Kidney epithelial cell (primary cell): ENCODE results near the genes PYCR2, MIXL1, LIN9 and PARP1.

DNA sequence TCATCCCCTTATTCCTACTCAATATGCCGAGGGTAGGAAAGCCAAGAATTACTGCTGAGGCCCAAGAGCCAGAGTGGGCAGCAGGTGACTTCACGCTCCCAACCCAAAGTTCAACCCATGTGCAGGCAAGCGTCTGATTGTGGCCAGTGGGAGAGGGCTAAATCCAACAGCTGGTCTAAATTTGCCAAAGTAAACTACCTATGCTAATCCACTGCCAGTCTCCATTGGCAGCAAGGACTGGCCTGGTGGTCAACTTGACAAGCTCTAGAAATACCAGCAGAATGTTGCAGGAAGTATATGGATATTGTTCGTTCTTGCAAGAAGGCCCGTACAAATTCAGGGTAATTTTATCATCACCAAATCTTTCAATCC, 1.6 kb downstream of the TMEM63A start:
- RAMPAGE, long total RNA: no peak
- RRBS: no CpG with 5 or more reads among the region's 5 CpGs

DNA sequence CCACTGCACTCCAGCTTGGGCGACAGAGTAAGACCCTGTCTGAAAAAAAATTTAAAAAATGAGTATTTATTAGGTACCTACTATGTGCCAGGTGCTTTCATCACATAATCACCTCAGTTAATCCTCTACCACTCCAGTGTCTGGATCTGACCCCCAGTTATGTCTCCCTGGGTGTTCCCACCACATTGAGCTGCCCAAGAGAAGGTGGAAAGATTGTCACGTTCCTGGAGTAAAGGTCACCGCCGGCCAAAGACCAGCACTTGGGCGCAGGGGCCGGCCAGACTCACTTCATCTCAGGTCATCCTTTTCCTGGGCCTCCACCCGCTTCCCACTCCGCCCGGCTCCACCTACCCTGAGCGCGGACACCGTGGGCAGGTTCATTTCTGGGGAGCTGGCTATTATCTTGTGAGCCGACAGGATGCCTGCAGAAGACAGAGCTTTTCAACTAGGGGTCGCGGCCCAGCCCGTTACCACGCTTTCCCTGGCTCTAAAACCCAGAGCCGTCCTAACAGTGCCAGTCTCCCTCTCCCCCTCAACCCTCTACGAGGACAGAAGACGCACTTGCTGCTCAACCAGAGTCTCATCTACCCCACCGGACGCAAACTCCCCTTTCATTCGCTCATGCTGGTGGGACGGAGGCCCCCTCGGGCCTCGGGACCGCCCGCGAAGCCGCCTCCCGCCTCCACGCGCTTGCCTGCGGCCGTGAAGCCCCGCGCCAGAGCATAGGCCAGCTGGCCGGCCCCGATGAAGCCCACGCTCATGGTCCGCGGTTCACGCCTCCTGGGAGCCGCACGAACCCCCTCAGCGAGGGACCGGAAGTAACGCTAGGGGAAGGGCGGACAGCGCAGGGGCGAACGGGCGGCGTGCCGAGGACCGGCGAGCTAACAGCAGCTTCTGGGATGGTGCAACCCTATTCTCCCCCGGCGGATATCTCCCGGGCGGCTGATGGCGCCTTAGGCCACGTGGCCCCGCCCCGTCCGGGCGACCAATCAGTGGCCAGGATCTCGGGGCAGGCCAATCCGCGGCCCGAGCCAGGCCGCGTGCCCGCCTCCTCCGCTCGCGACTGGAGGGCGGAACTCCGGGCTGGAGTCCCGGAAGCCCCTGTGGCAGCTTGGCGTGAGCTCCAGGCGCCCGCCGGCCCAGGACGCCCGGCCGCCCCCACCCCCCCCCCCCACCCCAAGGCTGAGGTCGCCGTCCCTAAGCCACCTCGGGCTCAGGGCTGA, at the start of gene PYCR2:
PYCR2 (minus strand) TSS at position 901 of the 1,223 bp plus-strand sequence.
- RAMPAGE, long total RNA: start-site peak on the minus strand centred at position 928 of the sequence, 55 bp wide, 108 and 173 reads in 2 replicates
- RRBS: 1% methylated on average over 43 of the region's 90 CpGs

DNA sequence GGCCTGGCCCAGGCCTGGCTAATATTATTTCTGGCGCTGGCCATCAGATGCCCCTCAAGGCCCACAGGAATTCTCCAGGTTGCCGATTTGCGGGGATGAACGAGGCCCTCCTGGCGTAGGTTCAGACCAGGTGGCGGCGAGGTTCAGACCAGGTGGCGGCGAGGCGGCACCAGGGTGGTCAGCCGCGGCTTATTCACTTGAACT, 425 bp upstream of the PYCR2 start:
- RAMPAGE, long total RNA: no peak
- RRBS: no CpG with 5 or more reads among the region's 12 CpGs

- RAMPAGE, long total RNA: no peak
- RRBS: under 1% methylated on average over 5 of the region's 19 CpGs
These were observed 439 bp downstream of the SDE2 start for GRCh38 chr1:225998576-225999231.

- RAMPAGE, long total RNA: no peak
- RRBS: 1% methylated on average over 4 of the region's 32 CpGs
These were observed 38.2 kb downstream of the H3-3A start for GRCh38 chr1:226100433-226101472.

DNA sequence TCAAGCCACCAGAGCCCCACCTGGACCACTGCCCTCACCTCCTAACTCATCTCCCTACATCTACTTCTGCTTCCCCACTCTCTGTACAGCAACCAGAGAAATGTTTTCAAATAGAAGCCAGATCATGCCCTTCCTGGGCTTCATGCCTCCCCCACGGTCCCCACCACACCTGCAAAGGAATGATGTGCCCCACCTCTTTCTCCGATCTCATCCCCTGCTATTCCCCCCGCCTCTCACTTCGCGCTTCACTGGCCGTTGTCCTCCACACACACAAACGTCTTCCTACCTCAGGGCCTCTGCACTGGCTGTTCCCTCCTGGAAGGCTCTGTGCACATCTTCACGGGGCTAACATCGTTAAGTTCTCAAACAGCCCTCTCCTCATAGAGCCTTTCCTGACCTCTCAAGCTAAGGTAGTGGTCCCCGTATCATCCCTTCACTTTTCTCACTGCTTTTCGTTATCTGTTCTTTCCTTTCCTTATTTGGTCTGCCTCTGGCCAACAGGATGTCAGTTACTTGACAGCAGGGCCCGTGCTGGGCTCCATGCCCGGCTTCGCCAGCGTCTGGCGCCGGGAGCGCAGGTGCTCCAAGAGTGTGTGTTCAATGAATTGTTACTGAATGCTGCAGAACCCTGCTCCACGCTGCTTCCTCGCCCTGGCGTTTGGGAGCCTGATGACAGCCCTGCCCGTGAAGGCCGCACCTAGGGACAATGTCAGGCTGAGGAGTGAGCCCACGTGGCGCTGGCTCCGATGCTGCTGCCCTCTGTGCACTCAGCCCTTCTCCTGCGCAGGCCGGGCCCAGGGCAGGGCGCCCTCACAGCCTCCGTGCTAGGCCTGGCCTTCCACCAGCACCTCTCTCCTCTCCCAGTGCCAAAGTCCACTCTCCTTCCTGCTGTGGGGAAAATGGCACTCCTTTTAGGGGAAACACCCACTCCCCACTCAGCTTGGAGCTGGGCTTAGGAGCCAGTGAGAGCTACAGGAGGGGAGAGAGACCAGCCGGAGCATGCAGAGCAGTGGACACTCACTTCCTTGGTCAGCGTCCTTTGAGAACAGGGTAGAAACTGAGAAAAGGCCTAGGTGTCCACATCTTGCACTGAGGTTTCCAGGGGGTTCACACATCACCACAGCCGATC, 51.6 kb downstream of the ACBD3 start:
- RAMPAGE, long total RNA: no peak
- RRBS: no CpG with 5 or more reads among the region's 33 CpGs

GRCh38 chr1:226153365-226154255, 32.9 kb downstream of the ACBD3 start:
- RAMPAGE, long total RNA: no peak
- RRBS: no CpG with 5 or more reads among the region's 1 CpG

- RAMPAGE, long total RNA: no peak
- RRBS: no CpG with 5 or more reads among the region's 15 CpGs
These were observed 25.0 kb downstream of the ACBD3 start for GRCh38 chr1:226161347-226162052.

DNA sequence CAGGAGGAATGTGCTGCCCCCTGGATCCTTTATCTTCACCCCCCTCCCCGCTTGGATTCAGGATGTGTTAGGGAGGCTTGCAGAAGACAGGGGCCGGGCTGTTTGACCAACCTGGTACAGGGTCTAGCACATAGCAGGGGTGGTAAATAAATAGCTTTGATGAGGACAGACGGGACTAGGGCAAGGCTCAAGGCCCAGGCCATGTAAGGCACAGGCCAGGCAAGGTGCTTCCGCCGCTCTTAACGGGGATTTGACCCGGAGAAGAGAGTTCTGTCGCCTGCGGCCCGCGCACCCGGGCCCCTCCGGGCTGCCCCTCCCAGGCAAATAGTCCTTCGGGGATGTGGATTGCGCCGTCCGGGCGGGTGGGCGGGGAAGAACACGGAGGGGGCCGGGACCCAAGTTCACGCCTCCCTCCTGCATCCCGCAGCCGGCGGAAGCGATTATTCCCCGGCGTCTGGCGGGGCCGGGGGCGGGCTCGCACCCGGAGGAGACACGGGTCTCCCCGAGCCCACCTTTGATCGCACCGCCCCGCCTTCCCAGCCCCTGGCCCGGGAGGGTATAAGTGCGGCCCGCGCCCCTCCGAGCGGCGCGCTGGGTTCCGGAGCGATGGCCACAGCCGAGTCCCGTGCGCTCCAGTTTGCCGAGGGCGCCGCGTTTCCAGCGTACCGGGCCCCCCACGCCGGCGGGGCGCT, at the start of gene MIXL1:
MIXL1 (plus strand) TSS at position 589 of the 692 bp plus-strand sequence.
- RAMPAGE, long total RNA: no peak
- RRBS: 2% methylated on average over 36 of the region's 61 CpGs

DNA sequence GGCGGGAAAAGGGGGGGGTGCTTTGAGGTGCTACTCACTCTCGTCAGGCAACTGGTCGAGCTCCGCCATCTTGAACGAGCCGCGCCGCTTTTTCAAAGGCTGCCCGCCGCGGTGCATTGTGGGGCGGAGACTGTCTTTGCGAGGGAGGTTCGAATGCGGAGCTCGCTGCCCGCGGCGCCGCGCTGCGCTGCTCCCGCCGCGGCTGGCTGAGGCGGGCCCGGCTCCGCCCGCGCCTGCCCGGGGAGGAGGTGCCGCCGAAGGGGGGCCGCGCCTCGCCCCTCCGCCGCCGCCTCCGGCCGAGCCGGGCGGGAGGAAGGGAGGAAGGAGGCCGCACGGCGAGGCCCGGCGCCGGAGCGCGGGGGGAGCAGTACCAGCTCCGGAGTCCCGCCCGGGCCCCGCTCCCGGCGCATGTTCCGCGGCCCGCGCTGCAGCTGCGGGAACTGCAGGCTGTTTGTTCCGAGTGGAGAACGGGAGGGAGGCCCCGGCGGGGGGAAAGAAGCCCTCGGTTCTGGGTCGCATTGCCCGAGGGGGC, at the start of gene LIN9:
LIN9 (minus strand) TSS at position 94 of the 532 bp plus-strand sequence.
- RAMPAGE, long total RNA: start-site peak on the minus strand centred at position 84 of the sequence, 34 bp wide, 94 and 23 reads in 2 replicates
- RRBS: 4% methylated on average over 26 of the region's 69 CpGs

- RAMPAGE, long total RNA: no peak
- RRBS: no CpG with 5 or more reads among the region's 3 CpGs
These were observed 912 bp downstream of the PARP1 start for GRCh38 chr1:226407024-226407338.

- RAMPAGE, long total RNA: start-site peak on the minus strand at chr1:226407945-226408093, 442 and 214 reads in 2 replicates
- RRBS: 1% methylated on average over 39 of the region's 105 CpGs
These were observed at the start of gene PARP1 for GRCh38 chr1:226407447-226408706. TSS of gene PARP1 (minus strand) at chr1:226408093.

DNA sequence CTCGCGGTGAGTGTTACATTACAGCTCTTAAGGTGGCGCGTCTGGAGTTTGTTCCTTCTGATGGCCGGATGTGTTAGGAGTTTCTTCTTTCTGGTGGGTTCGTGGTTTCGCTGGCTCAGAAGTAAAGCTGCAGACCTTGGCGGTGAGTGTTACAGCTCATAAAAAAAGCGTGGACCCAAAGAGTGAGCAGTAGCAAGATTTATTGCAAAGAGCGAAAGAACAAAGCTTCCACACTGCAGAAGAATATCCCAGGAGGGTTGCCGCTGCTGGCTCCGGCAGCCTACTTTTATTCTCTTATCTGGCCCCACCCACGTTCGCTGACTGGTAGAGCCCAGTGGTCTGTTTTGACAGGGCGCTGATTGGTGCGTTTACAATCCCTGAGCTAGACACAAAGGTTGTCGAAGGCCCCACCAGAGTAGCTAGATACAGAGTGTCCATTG, 17.8 kb upstream of the PARP1 start:
- RAMPAGE, long total RNA: no peak
- RRBS: no CpG with 5 or more reads among the region's 17 CpGs

DNA sequence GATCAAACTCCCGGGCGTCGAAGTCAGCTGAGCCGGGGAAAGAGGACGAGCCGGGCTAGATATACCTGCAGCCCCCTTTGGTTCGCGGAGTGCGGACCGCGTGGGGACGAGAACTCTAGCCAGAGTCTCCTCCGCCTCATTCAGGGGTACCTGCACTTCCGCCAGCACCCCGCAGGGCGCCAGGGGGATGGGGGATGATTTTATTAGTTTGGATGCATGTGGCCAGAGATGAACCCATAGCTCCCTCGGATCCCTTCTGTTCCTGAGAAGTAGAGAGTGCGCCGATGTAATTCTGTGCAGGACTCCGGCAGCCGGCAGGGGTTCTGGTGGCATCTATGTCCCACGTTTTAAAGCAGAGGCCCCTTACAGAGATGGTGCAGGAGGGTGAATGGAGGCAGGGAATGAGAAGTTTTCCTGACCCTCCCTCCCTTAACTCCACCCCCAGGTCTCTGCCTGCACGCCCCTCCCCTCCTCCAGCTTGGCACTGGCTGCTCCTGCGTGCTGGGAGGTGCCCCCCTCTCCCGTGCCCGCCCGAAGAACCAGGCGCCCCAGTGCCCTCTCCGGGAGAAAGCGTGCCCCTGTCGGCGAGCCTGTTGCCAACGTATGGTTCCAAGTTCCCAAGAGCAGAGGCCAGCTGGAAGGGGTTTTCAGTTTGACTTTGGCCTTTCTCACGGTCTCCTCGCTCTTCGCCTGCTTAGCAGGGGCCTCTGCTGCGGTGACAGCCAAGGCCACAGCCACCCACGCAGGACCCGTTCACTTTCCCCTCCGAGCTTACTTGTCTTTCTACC, 1.2 kb downstream of the STUM start:
- RAMPAGE, long total RNA: no peak
- RRBS: no CpG with 5 or more reads among the region's 40 CpGs

GRCh38 chr1:226632244-226633599, 84.2 kb downstream of the STUM start:
- RAMPAGE, long total RNA: no peak
- RRBS: no CpG with 5 or more reads among the region's 18 CpGs

DNA sequence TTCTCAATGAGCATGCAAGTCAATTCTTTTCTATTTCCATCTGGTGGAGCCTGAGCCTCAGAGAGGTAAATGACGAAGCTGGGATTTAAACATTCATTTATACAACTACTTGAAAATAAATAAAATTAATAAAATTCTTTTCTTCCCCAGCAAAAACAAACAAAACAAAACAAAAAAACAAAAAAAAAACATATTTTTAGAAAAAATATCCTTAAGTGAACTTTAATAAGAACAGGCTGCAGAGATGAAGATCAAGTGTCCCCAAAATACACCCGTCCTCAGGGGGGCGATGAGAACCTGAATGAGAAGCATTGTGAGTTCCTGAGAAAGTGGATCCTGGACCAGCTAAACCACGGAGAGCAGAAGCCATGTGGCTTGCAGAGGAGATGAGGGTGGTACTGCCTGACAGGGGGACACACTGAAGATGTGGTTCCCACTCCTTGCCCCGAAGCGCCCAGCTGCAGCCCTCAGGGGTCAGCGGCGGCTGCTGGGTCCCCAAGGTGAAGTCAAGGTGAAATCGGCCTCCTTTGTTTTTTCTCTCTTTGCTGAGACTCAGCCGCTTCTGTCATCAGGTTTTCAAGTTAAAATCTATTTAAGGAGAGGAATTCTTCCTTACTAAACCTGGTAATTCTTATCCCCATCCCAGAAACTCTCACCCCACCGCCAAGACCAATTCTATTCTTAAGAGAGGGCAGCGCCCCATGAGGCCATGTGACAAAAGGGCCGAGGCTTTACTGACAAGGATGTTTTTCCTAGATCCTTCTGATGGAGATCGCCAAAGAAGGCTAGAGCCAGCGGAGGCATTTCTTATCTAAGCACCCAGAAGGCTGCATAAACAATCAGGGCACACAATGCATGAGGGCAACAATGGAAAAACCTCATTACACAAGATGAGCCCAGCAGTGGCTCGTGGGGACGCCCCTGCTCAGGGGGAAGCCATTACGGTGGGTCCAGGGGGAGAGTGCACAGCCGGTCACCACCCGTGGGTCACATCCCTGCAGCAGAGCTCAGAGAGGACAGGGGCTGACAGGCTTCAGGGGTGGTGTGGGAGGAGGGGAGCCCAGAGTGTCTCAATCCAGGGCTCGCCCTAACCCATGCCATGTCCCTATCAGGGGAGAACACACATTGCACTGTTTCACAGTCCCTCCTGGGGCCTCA, 89.0 kb downstream of the ITPKB start:
- RAMPAGE, long total RNA: no peak
- RRBS: no CpG with 5 or more reads among the region's 21 CpGs

DNA sequence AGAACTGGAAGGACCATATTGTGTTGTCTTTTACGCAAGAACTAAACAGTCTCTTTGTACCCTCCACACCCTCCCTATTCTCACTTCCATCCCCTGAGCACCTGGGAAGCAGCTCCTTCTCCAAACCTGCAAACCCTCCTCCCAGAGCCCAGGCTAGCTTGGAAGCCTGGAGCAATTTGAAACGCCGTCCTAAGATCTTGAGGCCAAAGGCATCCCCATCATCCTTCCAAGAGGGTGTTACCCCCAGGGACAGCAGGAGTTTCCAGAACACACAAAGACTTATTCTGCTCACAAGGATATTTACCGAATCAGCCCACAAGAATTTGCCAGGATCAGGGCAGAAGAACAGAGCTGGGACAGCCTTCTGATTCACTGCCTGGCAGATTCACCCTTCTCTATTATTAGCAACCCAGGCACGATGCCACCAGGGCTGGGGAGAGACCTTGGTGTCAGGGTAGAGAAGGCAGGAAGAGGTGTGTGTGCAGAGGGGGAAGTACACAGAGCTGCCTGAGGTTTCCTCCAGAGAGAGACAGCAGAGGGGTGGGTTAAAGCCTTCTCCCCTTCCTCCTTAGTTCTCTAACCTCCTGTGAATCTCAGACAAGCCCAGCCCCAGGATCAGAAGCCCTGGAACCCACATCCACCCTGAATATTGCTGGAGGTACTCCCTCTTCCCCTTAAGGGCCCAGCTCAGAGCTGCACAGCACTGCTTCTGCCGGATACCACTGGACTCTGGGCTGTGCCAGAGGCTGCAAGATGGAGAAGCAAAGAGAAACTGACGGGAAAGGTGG, 62.0 kb downstream of the ITPKB start:
- RAMPAGE, long total RNA: no peak
- RRBS: no CpG with 5 or more reads among the region's 7 CpGs

GRCh38 chr1:226704480-226705002, 34.5 kb downstream of the ITPKB start:
- RAMPAGE, long total RNA: no peak
- RRBS: no CpG with 5 or more reads among the region's 5 CpGs

DNA sequence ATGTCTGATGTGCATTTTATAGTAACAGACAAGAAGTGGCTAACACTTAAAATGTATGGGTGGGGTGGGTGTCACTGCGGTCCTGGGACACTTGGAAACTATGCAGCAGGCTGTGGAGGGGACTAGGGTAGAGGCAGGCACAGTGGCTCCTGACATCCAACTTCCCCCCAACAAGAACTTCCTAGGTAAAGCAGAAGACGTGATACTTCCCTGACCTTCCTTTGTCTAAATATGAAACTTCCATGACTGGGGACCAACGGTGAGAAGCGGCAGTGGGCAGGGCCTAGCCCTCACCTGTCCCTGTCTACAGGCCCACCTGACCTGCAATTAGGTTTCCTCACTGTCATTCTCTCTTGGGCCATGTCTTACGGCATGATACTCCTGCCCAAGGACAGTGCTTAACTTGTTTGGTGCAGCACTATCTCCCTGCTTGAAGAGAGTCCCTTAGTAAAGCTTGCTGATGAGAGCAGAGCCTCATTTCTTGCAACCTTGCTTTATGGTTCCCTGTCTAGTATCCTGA, 29.6 kb downstream of the ITPKB start:
- RAMPAGE, long total RNA: no peak
- RRBS: no CpG with 5 or more reads among the region's 5 CpGs

GRCh38 chr1:226723647-226724872, 15.0 kb downstream of the ITPKB start:
- RAMPAGE, long total RNA: no peak
- RRBS: no CpG with 5 or more reads among the region's 18 CpGs